Endothelial cell (in vitro differentiated cells): ENCODE data around the gene ACSF3.

GRCh38 chr16:88773805-88774528, 11.1 kb downstream of the PIEZO1 start:
- PRO-cap: bidirectional peak, plus-strand start at chr16:88774236, minus-strand start at chr16:88774049

DNA sequence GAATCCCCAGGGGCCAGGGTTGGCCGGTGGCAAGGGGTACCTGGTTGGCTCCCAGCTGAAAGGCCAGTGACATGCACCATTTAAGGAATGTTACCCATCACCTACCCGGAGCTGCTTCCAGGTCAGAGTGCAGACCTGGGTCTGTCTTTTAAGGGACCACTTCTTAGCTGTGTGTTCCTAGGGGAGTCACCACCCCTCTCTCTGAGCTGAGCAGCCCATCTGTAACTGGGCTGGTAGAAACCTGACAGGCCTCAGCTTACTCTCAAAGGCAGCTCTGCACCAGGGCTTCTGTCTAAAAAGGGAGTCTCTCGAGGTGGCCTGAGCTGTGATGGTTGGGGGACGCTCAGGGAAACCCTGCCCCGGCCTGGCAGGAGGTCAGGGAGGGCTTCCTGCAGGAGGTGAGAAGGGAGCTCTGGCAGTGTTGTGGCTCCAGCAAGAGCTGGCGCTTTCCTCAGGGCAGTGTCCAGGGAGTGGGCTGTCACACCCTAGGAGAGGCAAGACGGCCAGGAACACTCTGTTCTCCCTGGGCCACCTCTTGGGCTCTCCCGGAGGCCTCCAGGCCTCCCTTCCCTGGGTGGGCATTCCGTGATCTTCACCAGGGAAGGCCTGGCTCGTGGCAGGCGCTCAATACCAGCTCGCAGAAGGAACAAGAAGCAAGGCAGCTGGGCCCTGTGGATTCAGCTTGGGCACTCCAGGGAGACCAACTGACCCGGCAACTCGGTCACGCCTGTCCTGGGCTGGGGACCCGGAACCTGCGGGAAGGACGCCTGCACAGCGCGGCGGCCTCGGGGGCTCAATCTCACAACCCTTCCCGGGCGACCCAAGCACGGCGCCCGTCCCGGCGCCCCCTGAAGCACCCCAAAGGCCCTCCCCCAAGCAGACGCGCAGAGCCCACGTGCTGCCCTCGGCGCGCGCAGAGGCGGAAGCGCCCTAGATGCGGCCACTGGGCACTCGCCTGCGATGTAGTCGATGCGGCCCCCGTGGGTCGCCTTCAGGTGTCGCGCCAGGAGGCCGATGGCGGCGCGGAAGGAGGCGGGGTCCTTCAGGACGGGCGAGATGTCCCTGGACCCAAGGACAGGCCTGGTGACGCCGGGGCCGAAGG, 782 bp downstream of the APRT start:
- PRO-cap: unidirectional peak, plus-strand start at position 933 of the sequence

- PRO-cap: no peak
Measured at GRCh38 chr16:88967073-88967691, 9.8 kb downstream of the CBFA2T3 start.

GRCh38 chr16:88974898-88976107, 1.7 kb downstream of the CBFA2T3 start:
- PRO-cap: no peak

- PRO-cap: no peak
Measured at GRCh38 chr16:89064763-89065095, 28.9 kb upstream of the ACSF3 start.

DNA sequence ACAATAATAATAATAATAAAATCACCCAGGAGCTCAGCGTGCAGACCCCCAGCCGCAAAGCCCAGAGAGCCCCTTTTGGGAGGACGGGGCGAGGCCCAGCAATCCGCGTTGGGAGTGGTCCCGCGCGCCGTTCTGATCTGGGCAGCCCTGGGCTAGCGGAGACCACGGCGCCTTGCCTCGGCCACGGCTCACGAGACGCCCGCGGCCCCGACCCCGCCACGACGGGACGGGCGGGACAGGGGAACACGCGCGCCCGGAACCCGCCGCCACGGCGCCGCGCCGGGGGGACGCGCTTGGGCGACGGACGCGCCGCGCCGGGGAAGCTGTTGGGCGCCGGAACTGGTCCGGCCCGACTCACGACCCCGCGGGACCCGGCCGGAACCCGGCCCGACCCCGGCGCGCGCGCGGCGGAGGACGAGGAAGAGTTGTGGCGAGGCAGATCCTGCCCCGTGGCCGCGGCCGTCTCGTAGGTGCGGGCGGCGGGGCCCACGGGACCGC, at the start of gene ACSF3:
TSS of gene ACSF3 (plus strand) at position 326 of the 498 bp plus-strand sequence.
- PRO-cap: unidirectional peak, plus-strand start at position 101 of the sequence; bidirectional peak, plus-strand start at position 357 of the sequence, minus-strand start at position 278 of the sequence

DNA sequence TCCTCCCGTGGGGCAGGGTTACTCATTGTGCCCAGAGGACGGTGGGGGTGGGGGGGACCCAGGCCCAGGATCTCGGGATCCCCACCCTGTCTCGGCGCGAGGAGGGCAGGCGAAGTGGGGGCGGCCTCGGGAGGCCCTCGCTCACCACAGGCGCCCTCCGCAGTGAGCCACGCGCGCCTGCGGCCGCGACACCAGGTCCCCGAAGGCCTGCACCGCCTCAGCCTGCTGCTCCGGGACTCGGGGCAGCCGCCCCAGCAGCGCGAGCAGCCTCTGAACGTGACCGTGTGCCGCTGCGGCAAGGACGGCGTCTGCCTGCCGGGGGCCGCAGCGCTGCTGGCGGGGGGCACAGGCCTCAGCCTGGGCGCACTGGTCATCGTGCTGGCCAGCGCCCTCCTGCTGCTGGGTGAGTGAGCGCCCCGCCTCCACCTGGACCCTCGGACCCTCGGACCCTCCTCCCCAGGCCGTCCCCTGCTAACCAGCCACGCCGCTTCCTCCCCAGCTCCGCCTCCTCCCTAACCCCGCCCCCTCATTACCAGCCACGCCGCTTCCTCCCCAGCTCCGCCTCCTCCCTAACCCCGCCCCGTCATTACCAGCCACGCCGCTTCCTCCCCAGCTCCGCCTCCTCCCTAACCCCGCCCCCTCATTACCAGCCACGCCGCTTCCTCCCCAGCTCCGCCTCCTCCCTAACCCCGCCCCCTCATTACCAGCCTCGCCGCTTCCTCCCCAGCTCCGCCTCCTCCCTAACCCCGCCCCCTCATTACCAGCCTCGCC, 8.1 kb downstream of the SLC22A31 start:
- PRO-cap: no peak

DNA sequence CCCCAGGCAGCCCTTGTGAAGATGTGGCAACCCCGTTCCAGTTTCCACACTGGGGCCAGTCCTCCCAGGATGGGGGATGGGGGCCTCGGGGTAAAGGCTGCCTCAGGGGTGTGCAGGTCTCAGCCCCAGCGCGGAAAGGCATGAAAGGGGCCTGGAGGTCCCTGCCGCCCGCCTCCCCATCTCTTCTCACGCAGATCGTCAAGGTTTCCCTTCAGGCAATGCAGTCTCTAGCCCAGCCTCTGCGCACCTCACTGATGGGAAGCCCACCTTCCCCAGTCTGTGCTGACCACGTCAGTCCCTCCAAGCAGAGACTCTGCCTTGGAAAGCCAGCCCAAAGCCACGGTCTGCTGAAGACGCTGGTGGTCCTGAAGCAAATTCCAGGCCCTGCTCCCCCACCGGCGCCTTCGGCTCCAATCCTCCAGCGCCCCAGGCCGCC, 269 bp upstream of the SLC22A31 start:
- PRO-cap: no peak

GRCh38 chr16:89256424-89257777, 39.4 kb downstream of the ZNF778 start:
- PRO-cap: unidirectional peak, plus-strand start at chr16:89257131; bidirectional peak, plus-strand start at chr16:89257518, minus-strand start at chr16:89257444; bidirectional peak, plus-strand start at chr16:89257679, minus-strand start at chr16:89257693

- PRO-cap: no peak
Measured at GRCh38 chr16:89277630-89278260, 60.2 kb downstream of the ZNF778 start.

DNA sequence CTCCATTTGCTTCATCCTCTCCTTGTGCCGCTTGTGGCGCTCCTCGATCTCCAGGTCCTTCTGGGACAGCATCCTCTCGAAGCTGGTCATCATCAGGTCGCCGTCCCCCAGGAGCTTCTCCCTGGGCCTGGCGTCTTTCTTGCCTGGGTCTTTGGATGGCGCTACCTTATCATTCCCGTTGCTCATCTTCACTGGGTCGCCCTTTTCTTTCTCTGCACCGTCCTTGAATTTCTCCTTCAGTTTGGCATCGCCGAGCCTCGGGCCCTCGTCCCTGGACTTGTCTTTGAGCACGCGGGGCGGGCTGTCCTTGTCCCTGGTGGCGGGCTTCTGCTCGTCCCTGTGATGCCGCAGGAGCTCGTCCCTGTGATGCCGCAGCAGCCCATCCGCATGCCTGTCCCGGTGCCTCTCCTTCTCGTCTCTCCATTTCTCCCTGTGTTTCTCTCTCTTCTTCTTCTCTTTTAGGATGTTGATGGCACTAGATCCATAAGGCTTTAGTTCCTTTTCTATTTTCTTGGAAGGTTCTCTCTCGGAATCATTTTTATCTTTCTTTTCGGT, 64.3 kb downstream of the ZNF778 start:
- PRO-cap: no peak

- PRO-cap: no peak
Measured at GRCh38 chr16:89309707-89310795, 92.5 kb downstream of the ZNF778 start.

- PRO-cap: no peak
Measured at GRCh38 chr16:89316792-89317447, 99.4 kb downstream of the ZNF778 start.

DNA sequence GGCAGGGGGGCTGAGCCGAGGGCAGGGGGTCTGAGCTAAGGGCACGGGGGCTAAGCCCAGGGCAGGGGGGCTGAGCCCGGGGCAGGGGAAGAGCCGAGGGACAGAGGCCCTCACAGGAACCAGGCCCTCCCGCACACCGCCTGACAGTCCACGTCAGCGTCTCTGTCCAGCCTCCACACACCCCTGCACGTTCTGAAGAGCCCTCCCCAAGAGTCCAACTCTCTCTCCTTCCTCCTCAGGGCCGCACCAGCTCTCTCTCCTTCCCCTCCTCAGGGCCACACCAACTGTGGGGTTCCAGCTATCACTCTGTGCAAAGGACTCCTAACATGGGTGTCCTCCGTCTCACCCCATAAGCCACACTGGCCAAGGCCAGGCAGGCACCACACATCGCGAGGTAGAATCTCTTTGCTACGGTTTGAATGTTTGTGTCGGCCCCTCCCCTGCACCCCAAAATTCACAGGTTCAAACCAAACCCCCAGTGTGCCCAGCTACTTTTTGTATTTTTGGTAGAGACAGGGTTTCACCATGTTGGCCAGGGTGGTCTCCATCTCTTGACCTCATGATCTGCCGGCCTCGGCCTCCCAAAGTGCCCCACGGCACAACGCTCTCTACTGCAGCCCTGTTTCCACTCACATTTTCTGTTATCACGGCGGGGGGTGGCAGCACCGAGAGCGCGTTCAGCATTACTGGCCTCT, 106.2 kb downstream of the ZNF778 start:
- PRO-cap: no peak

- PRO-cap: no peak
Measured at GRCh38 chr16:89357137-89357997, 133.0 kb downstream of the ANKRD11 start.

DNA sequence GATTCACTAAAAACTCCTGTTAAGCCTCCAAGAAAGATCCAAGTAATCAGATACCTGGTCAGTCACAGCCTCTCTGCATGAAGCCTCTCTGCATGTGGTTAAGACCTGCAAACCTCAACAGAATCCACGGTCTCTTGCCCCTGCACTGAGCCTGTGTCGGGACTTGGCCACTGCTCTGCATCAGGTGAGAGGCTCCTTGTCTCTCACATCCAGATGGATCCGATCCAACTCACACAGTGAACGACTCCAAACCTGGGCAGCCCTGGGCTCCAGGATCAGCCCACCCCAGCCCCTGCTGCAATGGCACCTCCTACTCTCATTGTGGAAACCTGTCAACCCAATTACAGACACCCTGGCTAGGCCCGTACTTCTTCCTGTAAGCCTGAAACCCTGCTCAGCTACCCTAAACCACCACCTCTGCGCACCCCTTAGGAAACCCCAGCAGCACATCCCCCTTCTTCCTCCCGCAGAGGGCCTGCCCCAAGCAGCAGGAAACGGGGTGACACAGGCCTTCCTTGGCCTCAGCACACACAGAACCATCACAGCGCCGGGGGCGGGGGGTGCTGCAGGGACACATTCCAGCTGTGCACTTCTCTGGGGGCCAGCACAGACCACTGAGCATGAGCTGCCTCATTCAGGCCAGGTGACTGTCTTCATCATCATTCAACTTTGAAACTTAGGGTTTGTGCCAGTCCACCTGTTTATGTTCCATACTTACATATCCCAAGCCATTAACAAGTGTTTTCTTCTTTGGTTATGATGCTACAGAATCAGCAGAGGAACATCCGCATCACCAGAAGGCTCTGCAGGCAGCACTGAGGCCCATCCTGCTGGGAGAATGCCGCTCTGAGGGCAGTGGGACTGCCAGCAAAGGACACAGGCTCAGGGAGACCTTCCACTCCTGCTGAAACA, 129.3 kb downstream of the ANKRD11 start:
- PRO-cap: no peak

DNA sequence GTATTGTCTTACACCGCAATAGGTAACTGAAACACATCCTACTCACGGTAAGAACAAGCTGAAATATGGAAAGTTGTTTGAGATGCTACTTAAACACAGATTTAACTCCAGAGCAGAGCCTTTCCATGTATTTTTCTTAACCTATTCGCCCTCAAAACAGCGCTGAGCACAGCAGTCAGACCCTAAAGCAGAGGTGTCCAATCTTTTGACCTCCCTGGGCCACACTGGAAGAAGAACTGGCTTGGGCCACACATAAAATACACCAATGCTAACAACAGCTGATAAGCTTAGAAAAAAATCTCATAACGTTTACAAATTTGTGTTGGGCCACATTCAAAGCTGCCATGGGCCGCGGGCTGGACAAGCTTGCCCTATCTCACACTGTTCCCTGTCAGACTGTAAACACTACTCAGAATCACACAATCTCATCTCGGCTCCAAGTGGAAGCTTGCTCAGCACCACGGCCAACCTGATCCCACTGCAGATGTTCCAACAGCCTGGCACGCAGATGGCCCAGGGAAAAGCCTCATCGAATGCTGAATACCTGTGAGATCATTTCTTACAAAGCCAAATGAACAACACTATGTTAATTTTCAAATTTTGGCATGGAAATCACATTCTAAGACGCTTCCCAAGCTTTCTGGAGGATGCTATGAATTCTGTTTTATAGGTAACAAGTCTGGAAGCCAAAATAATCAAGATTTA, 125.8 kb downstream of the ANKRD11 start:
- PRO-cap: no peak

- PRO-cap: no peak
Measured at GRCh38 chr16:89385495-89385901, 104.9 kb downstream of the ANKRD11 start.

GRCh38 chr16:89394821-89395719, 95.3 kb downstream of the ANKRD11 start:
- PRO-cap: no peak

- PRO-cap: no peak
Measured at GRCh38 chr16:89482764-89483250, 7.6 kb downstream of the ANKRD11 start.